Skeletal muscle tissue (tissue), 7 donors: Measurements from ENCODE around the gene STAT6.

GRCh38 chr12:57089614-57090254 lies 820 bp downstream of the NAB2 start:
- PRO-cap, 3 experiments: peak in 3 of 3 experiments; most common plus-strand start chr12:57090099 (in 3); most common minus-strand start chr12:57089920 (in 2)
- RAMPAGE, long total RNA: no peak
- RRBS, 2 experiments: no CpG with 5 or more reads among the region's 30 CpGs

DNA sequence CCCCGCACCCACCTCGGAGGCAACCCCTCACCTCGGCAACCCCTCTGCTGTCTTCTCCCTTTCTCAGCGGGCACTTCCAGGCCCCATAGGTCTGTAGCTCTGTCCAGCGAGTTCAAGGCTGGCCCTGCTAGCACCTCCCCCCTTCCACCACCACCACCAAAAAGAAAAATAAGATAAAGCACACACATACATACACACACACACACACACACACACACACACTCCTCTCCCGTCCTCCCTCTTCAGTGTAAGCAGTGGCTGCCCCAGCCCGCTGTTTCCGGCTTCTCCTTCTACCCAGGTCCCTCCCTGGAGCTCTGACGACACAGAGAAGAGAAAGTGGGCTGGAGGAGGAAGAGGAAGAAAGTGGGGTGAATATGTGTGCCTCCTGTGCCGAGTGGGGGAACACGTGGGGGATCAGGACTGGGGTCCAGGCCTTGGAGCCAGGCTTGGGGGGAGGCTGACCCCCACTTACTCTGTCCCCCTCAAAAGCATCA lies at the start of gene STAT6:
TSS of gene STAT6 (minus strand) at position 265 of the 494 bp plus-strand sequence.
- PRO-cap, 3 experiments: peak in 2 of 3 experiments; most common plus-strand start position 339 of the sequence (in 1); most common minus-strand start position 244 of the sequence (in 1)
- RAMPAGE, long total RNA: no peak
- RRBS, 2 experiments: no CpG with 5 or more reads among the region's 11 CpGs

DNA sequence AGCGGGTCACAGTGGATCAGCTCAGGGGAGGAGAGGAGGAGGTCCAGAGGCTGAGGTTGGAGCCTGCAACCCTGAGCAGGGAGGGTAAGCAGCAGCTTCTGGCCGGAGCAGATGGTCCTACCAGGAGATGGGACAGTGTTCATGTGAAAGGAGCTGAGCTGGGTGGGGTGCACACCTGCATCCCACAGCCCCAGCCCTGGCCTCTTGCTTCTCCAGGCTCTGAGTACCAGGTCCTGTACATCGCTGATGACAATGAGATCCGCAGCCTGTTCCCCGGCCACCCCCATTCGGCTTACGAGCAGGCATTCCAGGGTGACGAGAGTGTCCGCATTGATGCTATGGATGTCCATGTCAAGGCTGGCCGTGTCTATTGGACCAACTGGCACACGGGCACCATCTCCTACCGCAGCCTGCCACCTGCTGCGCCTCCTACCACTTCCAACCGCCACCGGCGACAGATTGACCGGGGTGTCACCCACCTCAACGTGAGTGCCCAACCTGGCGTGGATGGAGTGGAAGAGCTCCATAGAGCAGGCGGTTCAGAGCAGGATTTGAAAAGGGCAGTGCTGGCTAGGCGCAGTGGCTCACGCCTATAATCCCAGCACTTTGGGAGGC lies 10.2 kb upstream of the NXPH4 start:
- PRO-cap, 3 experiments: no peak in any of the 3 experiments
- RAMPAGE, long total RNA: no peak
- RRBS, 2 experiments: no CpG with 5 or more reads among the region's 22 CpGs

DNA sequence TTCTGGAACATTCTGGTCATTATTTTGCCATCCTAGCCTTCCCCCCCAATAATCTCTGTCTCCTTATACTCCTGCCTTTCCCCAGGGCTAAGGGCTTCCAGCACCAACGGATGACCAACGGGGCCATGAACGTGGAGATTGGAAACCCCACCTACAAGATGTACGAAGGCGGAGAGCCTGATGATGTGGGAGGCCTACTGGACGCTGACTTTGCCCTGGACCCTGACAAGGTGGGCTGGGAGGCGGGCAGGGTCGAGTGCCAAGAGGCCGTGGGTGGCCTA lies 4.6 kb upstream of the NXPH4 start:
- PRO-cap, 3 experiments: no peak in any of the 3 experiments
- RAMPAGE, long total RNA: no peak
- RRBS, 2 experiments: no CpG with 5 or more reads among the region's 9 CpGs

DNA sequence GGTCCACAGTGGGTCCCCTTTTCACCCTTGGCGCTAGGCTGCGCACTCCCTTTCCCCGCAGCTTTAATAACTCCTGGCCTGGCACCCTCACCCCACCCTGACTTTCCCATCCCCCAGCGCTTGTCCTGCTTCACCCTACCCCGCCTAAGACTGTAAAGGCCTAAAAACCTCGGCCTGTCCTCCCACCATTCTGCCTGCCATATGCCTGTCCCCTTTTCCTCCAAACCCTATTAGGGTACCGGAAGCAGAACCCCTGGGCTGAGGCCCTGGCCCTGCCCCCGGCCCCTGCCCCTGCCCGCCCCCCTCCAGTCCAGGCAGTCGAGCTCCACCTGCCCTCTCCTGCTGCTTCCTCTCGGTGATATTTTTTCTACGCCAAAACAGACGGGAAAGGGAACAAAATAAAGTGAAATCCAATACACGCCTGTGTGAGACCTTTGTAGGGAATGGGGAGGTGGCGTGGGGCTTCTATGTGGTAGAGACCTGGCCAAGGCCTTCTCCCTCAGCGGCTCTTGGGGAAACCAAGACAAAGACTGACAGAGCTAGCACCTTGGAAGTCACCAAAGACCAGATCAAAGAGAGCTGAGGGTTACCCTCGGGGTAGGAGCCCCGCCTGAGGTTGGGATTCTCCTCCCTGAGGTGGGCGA lies 3.4 kb upstream of the SHMT2 start:
- PRO-cap, 3 experiments: no peak in any of the 3 experiments
- RAMPAGE, long total RNA: no peak
- RRBS, 2 experiments: 55 to 59% methylated on average over 2 of the region's 19 CpGs

GRCh38 chr12:57229042-57229402 lies 489 bp upstream of the SHMT2 start:
- PRO-cap, 3 experiments: no peak in any of the 3 experiments
- RAMPAGE, long total RNA: no peak
- RRBS, 2 experiments: no CpG with 5 or more reads among the region's 4 CpGs

DNA sequence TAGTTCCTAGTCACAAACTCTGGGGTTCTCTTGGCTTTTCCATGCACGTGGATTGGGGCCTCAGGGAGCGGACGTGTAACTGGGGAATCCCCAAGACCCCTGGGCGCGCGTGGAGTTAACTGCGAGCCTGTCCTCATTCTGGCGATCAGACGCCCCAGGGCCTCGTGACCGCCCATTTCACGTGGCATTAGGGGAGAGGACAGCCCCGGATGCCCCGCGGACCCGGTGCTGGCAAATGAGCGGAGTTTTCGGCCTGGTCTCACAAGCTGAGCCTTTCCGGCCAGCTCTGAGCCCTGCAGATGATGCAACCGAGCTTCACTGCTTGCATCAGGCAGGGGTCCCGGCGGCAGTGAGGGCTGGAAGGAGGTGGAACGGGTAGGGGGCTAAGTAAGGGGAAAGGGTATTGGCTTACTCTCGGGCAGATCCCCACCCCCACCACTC lies 379 bp downstream of the SHMT2 start:
- PRO-cap, 3 experiments: peak in 1 of 3 experiments; most common minus-strand start position 140 of the sequence (in 1)
- RAMPAGE, long total RNA: no peak
- RRBS, 2 experiments: 3 to 4% methylated on average over 6 of the region's 24 CpGs

GRCh38 chr12:57233822-57234398 lies 3.0 kb downstream of the NDUFA4L2 start:
- PRO-cap, 3 experiments: peak in 1 of 3 experiments; most common plus-strand start chr12:57234274 (in 1)
- RAMPAGE, long total RNA: no peak
- RRBS, 2 experiments: 66 to 70% methylated on average over 2 of the region's 11 CpGs

DNA sequence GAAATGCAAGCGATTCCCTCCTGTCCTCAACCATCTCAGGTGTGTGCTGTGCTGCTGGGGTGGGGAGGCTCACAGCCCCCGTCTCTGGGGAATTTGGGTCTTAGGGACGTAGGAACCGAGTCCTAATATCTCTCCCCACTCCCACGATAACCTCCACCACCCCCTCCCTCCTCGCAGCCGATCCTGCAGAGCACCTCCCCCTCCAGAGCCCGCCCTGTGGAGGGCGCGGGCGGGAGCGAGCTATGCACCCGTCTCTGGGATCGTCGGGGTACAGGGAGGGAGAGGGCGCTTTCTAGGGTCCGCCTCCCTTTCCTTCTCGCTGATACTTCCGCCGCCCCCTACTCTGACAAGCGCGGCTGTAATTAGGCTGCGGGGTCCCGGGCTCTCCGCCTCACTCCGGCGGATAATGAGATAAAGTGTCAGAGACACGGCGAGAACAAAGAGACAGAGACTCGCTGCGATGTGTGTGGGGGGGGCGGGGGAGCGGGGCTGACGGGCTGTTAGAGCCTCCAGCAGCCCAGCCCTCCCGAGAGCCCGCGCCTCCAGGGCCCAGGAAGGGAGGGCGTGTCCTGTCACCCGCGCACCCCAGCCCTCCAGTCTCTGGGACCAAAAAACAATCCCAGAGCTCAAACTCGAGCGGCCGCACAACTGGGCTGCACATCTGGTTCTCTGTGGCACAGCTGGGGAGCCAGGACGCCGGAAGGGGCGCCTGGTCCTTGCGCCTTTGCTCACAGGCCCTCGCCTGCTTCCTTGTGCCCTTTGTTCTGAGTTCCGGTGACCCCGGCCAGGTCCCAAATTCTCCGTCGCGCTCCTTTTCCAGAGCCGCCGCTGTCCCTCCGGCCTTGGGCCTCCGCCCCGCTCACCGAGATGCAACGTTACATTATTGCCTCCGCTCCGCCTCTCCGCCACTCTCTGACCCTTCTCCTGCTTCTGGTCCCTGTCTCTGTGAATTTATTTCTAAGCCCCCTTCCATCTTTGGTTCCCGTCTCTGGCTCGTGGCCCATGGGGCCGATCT lies 1.3 kb upstream of the NDUFA4L2 start:
- PRO-cap, 3 experiments: no peak in any of the 3 experiments
- RAMPAGE, long total RNA: no peak
- RRBS, 2 experiments: 6% methylated on average over 12 of the region's 66 CpGs

GRCh38 chr12:57439062-57439550 lies 4.5 kb downstream of the INHBC start:
- PRO-cap, 3 experiments: no peak in any of the 3 experiments
- RAMPAGE, long total RNA: no peak
- RRBS, 2 experiments: no CpG with 5 or more reads among the region's 2 CpGs

GRCh38 chr12:57451896-57453167 lies 2.8 kb upstream of the INHBE start:
- PRO-cap, 3 experiments: peak in 2 of 3 experiments; most common plus-strand start chr12:57452386 (in 2); most common minus-strand start chr12:57452298 (in 1)
- RAMPAGE, long total RNA: no peak
- RRBS, 2 experiments: no CpG with 5 or more reads among the region's 13 CpGs

DNA sequence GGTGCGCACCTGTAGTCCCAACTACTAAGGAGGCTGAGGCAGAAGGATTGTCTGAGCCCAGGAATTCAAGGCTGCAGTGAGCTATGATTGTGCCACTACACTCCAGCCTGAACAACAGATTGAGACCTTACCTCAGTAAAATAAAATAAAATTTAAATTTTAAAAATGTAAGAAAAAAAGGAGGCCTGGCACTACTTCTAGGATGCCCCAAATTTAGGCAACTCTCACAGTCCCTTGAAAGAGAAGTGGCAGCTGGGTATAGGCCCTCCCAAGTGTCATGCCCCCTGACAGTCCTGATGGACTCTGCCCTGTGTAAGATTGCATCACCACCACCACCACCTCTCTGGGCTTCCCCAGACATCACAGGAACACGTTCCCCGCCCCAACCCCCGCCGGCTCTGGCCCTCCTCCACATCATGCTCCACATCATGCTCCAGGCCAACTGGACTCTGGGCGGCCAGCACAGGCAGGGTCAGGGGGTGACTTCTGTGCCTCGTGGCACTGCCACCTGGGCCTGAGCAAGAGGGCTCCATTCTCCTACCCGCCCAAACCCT lies 747 bp upstream of the INHBE start:
- PRO-cap, 3 experiments: no peak in any of the 3 experiments
- RAMPAGE, long total RNA: no peak
- RRBS, 2 experiments: no CpG with 5 or more reads among the region's 8 CpGs

- PRO-cap, 3 experiments: no peak in any of the 3 experiments
- RAMPAGE, long total RNA: no peak
- RRBS, 2 experiments: no CpG with 5 or more reads among the region's 1 CpG
Observed at GRCh38 chr12:57455801-57456061, 624 bp downstream of the INHBE start.

- PRO-cap, 3 experiments: no peak in any of the 3 experiments
- RAMPAGE, long total RNA: no peak
- RRBS, 2 experiments: no CpG with 5 or more reads among the region's 7 CpGs
Observed at GRCh38 chr12:57476656-57476997, 3.0 kb downstream of the ARHGAP9 start.

GRCh38 chr12:57477121-57477632 lies 2.5 kb downstream of the ARHGAP9 start:
- PRO-cap, 3 experiments: no peak in any of the 3 experiments
- RAMPAGE, long total RNA: no peak
- RRBS, 2 experiments: no CpG with 5 or more reads among the region's 12 CpGs

DNA sequence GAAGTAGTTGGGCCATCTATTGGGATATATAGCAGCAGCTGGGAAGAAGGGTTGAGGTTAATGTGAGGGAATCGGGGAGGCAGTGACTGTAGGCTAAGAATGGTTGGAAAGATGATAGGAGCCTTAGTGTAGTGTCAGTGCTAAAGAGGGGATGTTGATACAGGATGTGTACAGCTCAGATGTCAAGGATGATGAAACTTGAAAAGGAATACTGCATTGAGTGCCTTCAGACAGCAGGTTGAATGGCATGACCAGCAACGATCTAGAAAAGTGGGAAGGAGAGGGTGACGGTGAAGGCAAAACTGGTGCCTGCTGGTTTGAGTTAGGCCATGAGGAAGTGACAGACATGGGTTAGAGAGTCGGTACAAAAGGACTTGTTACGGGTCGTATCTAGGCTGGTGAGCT lies 9.4 kb downstream of the MARS1 start:
- PRO-cap, 3 experiments: no peak in any of the 3 experiments
- RAMPAGE, long total RNA: no peak
- RRBS, 2 experiments: no CpG with 5 or more reads among the region's 6 CpGs

GRCh38 chr12:57523462-57523847 lies 831 bp downstream of the MBD6 start:
- PRO-cap, 3 experiments: no peak in any of the 3 experiments
- RAMPAGE, long total RNA: no peak
- RRBS, 2 experiments: no CpG with 5 or more reads among the region's 4 CpGs

GRCh38 chr12:57525548-57525949 lies 2.9 kb downstream of the MBD6 start:
- PRO-cap, 3 experiments: no peak in any of the 3 experiments
- RAMPAGE, long total RNA: no peak
- RRBS, 2 experiments: no CpG with 5 or more reads among the region's 6 CpGs

DNA sequence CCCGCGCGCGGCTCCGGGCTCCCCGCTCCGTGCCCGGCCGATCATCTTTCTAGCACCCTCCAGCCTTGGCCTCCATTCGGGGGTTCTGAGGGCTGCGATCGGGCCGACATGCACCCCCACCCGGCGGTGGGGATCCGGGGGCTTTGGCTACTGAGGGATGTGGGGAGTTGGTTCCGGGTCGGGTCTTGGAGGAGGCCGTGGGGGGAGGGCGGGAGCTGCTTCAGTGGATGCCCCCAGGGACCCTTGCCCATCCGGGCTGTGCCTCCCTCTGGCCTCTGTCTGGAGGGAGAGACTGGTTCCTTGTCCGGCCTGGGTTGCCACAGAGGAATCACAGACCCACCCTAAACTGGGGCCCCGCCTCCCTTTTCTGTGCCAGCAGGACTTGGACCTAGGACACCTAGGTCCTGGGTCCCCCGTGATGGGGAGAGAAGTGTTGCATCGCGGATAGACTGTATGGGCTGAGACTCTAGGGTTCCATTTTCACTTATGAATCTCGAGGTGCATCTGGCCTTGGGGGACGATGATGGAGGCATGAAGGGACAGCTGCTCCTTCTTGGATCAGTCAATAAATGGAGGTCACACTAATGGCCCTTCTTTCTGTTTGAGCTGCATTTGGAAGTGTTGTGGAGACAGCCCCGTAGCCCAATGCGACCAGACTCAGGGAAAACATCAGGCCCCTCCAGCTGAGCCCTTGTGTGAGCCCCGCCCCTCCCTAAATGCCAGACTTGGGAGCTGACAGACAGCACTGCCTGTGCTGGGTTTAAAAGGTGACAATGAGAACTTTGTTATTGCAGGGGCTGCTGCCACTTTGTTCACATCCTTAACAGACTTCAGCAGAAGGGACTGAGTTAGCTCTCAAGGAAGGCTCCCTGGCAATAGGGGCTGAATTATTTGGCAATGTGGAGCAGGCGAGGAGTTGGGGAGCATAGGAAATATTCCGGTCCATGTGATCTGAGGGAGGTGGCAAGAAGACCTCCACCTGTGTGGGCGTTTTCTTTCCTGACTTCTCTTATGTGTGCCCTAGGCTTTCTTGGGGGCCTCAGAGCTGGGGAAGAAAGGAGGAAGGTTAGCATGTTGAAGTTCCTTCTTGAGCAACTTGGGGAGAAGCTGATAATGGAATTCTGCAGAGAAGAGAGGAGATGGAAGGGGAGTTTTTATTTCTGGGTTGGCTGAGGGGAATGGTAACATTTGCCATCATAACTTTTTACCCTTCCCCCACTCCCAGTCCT lies 755 bp downstream of the DTX3 start:
- PRO-cap, 3 experiments: peak in 1 of 3 experiments; most common minus-strand start position 659 of the sequence (in 1)
- RAMPAGE, long total RNA: no peak
- RRBS, 2 experiments: 3 to 4% methylated on average over 16 of the region's 34 CpGs

DNA sequence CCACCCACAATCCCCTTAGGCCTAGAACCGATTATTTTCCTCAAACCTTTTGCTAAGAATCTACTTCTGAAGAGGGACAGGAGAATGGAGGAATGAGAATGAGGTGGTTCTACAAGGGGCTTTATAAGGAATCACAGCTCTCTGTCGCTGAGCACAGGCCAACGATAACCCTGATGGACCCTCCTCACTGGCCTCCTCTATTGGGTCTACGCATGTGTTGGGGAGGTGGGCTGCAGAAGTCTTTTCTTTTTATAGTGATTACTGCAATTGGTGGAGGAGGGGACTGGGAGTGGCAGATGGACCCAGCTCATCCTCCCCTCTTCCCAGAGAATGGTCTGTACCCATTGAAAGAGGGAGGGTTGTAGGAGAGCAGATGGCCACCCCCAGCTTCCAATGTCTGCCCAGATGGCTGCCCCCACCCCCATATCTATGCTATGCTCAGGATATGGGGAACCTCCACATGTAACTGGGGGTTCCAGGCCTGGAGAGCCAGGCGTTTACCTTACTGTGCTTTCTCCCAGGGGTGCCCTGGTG lies 1.1 kb downstream of the ARHGEF25 start:
- PRO-cap, 3 experiments: no peak in any of the 3 experiments
- RAMPAGE, long total RNA: no peak
- RRBS, 2 experiments: no CpG with 5 or more reads among the region's 5 CpGs